Left lobe of liver (tissue), 1 donor: ENCODE measurements around the genes NCKAP1, NUP35 and ANKAR.

- PRO-cap, result no peak
Observed at GRCh38 chr2:182584249-182584534, 131.9 kb upstream of the DNAJC10 start.

GRCh38 chr2:182913658-182914174 lies 47.3 kb upstream of the FRZB start:
- PRO-cap, result no peak

DNA sequence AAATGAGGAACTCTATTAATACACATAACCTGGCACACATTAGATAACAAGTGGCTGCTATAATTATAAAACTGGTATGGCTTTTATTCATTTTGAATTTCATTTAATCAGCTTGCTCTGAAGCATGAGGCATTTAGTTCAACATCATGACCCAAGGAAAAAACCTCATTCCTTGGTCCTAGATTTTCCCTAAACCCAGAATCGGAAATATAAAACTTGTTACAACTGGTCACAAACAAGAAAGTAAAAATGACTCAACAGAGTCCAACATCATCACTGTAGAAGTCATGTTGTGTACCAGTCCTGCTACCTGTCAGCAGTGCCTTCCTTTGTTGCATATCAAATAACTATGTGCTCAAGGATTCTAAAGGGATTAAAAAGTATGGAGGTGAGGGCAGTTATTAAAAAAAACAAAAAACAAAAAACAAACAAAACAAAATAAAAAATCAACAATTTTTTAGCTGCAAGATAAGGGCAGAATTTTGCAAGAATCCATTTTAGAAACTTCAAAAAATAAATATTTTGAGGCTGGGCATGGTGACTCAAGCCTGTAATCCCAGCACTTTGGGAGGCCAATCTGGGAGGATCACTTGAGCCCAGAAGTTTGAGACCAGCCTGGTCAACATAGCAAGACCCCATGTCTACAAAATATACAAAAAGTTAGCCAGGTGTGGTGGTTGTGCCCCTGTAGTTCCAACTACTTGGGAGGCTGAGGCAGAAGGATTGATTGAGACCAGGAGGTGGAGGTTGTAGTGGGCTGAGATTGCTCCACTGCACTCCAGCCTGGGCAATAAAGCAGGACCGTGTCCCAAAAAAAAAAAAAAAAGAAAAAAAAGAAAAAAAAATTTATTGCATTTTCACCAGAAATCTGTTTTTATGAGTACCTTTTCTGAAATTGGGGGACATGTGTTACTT lies 18.3 kb downstream of the NCKAP1 start:
- PRO-cap, result no peak

GRCh38 chr2:183037483-183037693 lies 869 bp downstream of the NCKAP1 start:
- PRO-cap, result no peak

DNA sequence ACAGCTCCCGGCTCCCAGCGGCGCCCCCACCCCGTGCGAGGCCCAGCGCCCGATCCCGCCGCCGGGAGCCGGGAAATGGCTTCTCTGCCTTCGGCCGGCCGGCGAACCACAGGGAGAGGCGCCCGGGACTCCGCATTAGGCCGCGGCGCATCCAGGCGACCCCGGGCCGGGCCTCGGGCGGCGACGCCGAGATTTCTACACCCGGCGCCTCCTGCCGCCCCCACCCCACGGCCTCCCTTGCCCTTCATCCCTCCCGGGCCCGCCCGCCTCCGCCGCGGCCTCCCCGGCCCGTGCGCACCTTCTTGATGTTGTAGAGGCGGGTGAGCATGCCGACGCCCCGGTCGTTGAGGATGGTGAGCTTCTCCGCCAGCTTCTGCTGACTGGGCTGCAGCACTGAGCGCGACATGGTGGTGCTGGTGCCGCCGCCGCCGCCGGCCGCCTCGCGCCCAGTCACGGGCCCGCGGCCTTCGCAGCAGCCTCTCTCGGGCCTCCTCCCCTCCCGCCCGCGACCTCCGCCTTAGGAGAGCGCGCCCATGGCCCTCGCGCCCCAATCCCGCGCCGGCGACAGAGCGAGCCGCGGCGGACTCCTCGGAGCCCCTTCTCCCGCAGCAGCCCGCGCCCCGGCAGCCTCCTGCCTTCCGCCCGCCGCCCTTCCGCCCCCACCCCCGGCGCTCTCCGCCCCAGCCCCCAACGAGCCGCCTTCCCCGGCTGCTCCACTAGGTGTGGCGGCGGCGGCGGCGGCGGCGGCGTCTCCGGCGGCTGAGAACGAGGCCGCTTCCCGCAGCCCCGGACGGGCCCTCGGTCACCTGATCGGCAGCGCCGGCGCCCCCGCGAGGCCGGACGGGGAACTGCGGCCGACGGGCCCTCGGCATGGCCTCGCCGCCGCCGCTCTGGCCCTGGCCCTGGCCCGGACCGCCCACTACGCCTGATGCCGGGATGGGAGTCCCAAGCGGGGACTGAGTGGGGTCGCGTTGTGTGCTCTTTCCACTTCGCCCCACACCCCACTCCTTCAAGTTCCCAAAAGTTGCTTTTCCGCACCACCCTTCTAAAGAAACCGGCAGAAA lies at the start of gene NCKAP1:
TSS of gene NCKAP1 (minus strand) at position 764 of the 1,064 bp plus-strand sequence.
- PRO-cap, result bidirectional peak, plus-strand start at position 919 of the sequence, minus-strand start at position 789 of the sequence

- PRO-cap, result bidirectional peak, plus-strand start at chr2:183124443, minus-strand start at chr2:183124255
Observed at GRCh38 chr2:183124095-183125358, at the start of gene NUP35. NUP35 (plus strand) TSS chr2:183124443.

- PRO-cap, result no peak
Observed at GRCh38 chr2:183135414-183135928, 11.2 kb downstream of the NUP35 start.

- PRO-cap, result no peak
Observed at GRCh38 chr2:185289971-185290600, 448.5 kb upstream of the FSIP2 start.

DNA sequence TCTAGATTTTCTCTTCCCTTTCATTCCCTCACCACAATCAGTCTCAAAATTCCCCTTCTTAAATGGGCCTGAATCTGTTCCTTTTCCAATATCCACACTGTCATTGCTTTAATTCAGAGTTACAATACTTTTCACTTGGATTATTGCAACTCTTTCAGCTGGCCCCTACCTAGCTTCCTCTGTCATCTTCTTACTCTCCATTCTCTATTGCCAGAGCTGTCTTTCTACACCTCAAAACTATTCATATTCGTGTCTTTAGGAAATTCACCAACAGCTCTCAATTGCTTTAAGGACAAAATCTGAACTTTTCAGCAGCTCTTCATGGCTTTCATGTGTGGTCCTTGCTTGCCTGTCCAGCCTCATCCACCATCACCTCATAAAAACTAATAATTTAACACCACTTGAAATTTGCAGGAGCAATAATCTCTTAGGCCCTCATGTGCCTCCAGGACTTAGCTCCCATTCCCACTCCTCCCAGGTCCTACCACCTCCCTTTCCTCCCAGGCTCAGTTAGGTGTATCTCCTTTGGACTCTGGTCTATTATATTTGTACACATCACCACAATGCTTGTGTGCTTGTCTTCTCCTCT lies 182.2 kb upstream of the ZC3H15 start:
- PRO-cap, result no peak

- PRO-cap, result no peak
Observed at GRCh38 chr2:186486410-186486954, 422 bp downstream of the ZC3H15 start.

GRCh38 chr2:186589123-186589584 lies 702 bp upstream of the ITGAV start:
- PRO-cap, result unidirectional peak, plus-strand start at chr2:186589227

DNA sequence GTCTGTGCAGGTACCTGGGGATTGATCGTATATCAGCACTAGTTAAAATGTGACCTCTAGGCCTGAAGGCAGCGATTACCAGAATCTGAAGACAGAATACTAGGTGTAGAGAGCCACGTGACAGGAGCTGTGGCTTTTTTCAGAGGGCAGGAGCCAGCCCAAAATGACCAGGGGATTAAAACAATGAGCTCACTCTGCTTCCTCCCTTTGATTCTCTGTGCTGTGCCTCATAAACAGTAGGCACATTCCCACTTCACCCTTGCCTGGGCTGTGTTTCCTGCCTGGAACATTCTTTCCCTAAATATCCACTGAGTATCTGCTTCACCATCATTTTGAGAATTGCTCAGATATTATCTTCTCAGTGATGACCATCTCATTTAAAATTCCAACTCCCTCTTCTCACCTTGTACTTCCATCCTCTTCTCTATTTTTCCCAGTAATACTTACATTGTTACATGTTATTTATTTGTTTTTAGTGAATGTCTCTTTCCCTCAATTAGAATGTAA lies 15.3 kb downstream of the ITGAV start:
- PRO-cap, result no peak

GRCh38 chr2:186678452-186679103 lies 15.3 kb upstream of the FAM171B start:
- PRO-cap, result no peak

- PRO-cap, result no peak
Observed at GRCh38 chr2:187513450-187514674, 40.4 kb downstream of the TFPI start.

GRCh38 chr2:187541030-187541592 lies 13.1 kb downstream of the TFPI start:
- PRO-cap, result no peak

DNA sequence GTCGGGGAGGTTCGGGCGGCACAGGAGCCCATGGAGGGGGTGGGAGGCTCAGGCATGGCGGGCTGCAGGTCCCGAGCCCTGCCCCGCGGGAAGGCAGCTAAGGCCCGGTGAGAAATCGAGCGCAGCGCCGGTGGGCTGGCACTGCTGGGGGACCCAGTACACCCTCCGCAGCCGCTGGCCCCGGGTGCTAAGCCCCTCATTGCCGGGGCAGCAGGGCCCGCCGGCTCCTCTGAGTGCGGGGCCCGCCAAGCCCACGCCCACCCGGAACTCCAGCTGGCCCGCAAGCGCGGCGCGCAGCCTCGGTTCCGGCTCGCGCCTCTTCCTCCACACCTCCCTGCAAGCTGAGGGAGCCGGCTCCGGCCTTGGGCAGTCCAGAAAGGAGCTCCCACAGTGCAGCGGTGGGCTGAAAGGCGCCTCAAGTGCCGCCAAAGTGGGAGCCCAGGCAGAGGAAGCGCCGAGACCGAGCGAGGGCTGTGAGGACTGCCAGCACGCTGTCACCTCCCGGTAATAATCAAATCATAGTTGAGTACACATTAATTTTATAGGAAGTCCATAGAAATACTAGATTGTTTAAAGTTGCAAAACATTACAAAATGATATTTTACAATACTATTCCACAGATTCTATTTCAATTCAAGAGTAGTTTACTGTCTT lies 314.9 kb downstream of the GULP1 start:
- PRO-cap, result no peak

DNA sequence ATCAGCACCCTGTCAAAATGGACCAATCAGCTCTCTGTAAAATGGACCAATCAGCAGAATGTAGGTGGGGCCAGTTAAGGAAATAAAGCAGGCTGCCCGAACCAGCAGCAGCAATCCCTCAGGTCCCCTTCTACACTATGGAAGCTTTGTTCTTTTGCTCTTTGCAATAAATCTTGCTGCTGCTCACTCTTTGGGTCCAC lies 82.9 kb upstream of the COL3A1 start:
- PRO-cap, result no peak

DNA sequence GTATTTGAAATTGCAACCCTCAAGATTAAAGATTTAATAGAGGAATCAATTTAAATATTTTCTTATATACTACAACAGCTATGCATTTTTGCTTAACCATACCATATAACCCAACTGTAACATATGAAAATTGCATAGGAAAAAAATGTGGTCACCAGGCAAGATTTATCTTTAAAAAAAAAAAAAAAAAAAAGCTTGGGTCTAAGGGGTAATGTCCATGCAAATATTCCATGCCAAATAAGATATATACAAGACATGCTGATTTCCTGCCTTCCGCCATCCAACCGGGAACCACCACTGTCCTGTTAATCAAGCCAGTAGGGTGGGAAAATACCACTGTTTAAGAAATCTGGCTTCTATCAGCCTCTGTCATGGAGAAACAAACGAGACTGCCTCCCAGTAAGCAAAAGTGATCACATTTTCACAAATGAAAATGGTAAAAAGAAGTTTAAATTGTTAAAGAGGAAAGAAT lies 988 bp downstream of the COL5A2 start:
- PRO-cap, result unidirectional peak, plus-strand start at position 372 of the sequence

- PRO-cap, result no peak
Observed at GRCh38 chr2:189552257-189552858, 28.2 kb downstream of the SLC40A1 start.

GRCh38 chr2:189673916-189675337 lies at the start of gene ANKAR:
ANKAR (plus strand) TSS chr2:189674670.
- PRO-cap, result bidirectional peak, plus-strand start at chr2:189674670, minus-strand start at chr2:189674342